Hematopoietic multipotent progenitor cell (in vitro differentiated cells): ENCODE measurements around the genes MYL5 and SLC49A3.

DNA sequence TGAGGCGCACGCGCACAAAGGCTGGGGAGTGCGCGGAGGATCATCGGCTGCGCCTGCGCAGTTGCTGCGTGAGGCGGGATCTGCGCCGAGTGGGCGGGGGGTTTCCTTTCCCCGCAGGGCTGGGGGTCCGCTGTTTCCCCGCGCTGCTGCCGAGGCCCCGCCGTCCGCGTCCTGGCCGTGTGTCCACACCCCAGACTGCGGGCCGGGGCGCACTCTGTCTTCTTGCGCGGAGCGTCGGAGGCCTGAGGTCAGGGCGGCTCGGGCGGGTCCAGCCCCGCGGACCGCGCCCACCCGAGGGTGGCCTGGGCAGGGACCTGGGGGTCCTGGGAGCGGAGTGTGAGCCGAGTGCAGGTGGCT lies at the start of gene MYL5:
Gene MYL5 (plus strand): TSS at position 106 of the 357 bp plus-strand sequence.
- CAGE, long polyA plus RNA: no peak

DNA sequence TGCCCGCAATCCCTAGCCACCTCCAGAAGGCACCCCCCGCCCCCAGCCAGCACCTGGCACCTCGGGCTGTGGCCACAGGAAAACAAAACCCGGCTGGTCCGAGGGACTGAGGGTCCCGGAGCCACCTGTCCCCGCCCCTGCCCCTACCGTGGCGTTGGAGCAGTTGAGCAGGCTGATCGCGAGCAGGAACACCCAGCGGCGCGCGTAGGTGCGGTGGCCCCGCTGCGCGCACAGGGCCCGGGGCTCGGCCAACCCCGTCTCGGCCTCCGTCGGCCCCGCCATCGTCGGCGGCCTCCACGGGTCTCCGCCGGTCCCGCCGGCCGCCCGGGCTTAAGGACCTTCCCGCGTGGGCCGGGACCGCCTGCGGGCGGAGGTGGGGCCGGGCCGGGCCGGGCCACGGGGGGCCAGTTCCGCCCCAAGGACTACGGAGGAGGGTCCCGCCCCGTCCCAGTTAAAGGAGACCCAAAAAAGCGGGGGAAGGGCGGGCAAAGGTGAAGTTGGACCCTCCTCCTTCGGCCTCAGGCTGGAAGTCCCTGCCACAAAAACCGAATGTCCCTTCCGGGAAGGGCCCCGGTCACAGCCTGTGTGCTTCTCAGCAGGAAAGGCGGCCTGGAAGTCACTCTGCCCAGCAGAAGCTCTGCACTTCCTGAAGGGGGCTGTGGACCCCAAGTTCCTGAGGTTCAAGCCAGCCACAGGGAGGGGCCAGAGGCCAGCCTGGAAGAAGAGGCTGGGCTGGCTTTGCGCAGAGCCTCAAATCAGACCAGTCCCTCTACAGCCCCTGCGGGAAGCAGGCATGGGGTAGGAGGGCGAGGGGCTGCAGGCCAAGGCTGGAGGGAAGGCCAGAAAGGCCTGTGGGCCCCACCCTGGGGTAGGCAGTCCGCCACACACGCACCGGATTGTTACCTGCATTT lies at the start of gene SLC49A3:
Gene SLC49A3 (minus strand): TSS at position 306 of the 911 bp plus-strand sequence.
- CAGE, long polyA plus RNA: no peak

DNA sequence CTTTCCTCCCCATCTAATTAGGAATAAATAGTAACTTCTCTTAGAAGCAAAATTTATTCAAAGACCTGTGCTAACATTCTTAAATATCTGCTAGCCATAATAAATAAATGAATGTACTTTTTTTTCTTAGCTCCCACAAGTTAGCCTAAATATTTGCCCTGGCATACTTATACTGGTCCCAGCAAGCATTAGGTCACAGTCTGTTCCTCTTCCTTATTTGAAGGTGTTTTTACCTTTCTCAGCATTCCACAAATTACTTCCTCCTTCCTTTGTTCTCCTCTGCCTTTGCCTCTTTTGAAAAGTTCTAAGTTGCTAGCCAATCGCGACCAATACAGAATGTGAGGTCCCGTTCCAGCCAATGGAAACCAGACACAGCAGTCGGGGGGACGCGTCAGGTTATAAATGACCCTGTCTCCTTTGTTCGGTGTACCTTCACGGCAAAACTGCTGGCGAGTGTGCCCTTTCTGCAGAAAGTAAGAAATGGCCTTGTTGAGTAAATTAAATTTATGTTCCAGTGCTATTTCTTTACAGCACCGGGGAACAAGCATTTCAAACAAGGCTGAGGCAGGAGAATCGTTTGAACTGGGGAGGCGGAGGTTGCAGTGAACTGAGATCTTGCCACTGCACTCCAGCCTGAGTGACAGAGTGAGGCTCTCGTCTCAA lies 5.5 kb upstream of the SLC49A3 start:
- CAGE, long polyA plus RNA: no peak

- CAGE, long polyA plus RNA: no peak
Measured at GRCh38 chr4:864953-865309, 39.0 kb upstream of the CPLX1 start.

DNA sequence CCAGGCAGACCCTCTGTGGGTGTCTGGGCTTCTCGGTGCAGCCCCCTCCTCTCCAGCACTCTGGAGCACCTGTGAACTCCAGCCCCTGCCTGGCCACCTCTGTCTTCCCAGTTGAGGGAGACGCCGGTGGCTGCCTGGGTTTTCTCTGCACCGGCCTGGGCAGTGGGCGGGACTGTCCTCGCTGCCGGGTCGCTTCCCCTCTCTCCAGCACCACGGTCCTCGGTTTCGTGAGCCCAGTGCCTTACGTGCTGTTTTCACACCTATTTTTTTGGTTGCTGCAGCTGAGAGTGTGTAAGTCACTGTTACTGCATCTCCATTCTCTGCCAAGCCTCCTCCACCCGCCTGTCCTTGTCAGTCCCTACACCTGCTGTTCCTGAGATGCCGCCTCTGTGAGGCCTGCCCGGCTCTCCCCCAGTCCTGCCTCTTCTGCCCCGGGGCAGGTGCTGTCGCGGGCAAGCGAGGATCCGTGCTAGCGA lies 2.5 kb upstream of the FGFRL1 start:
- CAGE, long polyA plus RNA: no peak

DNA sequence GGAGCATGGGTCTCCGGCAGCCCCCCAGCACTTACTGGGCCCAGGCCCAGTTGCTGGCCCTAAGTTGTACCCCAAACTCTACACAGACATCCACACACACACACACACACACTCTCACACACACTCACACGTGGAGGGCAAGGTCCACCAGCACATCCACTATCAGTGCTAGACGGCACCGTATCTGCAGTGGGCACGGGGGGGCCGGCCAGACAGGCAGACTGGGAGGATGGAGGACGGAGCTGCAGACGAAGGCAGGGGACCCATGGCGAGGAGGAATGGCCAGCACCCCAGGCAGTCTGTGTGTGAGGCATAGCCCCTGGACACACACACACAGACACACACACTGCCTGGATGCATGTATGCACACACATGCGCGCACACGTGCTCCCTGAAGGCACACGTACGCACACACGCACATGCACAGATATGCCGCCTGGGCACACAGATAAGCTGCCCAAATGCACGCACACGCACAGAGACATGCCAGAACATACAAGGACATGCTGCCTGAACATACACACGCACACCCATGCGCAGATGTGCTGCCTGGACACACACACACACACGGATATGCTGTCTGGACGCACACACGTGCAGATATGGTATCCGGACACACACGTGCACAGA lies 13.9 kb downstream of the FGFRL1 start:
- CAGE, long polyA plus RNA: no peak

- CAGE, long polyA plus RNA: no peak
Measured at GRCh38 chr4:1027162-1027935, 15.9 kb downstream of the FGFRL1 start.

GRCh38 chr4:1046514-1047130 lies 35.2 kb downstream of the FGFRL1 start:
- CAGE, long polyA plus RNA: no peak

DNA sequence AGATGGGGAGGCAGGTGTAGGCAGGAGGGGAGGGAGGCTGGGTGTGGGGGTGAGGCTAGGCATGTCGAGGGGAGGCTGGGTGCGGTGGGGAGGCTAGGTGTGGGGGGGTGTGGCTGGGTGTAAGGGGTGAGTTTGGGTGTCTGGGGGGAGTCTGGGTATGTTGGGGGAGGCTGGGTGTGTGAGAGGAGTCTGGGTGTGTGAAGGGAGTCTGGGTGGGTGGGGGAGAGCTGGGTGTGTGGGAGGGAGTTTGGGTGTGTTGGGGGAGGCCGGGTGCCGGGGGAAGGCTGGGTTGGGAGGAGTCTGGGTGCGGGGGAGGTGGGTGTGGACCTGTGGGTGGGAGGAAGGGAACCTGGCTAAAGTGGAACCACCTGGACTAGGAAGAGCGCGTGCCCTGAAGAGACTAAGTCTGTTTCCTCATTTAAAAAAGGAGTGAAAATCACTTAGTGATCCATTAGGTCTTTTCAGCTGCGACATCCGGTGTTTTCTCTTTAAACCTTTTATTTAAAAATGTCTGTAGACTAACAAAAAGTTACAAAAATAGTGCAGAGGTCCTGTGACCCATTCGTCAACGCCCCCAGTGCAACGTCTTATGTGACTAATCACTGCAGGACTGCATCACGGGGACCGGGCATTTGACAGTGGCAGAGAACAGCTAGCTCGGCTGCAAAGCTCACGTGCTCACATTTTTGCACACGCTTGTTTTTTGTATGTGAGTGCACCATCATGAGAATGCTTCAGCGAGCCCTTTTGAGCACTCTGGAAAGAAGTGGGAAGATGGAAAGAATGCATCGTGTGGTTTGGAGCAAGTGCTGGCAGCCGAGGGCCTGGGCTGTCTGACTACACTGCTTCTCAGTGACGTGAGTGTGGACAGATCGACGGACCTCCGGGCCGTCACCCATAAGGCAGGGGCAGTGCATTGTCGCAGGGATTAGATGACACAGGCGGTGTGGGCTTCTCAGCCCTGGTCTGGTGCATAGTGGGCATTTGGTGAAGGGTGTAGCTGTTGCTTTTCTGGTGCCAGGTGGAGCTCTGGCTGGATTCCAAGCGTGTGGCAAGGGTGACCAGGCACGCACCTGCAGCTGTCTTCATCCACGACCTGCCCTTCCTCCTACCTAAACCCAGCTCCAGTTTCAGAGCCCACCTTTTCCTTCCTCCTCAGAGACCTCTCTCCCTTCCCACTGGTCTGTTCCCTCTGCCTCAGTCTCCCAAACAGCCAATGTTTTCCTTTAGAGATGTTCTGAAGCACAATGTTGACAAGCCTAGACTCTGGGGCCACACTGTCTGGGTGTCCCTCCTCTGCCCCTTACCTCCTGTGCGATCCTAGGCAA lies 17.9 kb downstream of the SPON2 start:
- CAGE, long polyA plus RNA: no peak

GRCh38 chr4:1241719-1242318 lies 7.1 kb downstream of the CTBP1 start:
- CAGE, long polyA plus RNA: no peak

DNA sequence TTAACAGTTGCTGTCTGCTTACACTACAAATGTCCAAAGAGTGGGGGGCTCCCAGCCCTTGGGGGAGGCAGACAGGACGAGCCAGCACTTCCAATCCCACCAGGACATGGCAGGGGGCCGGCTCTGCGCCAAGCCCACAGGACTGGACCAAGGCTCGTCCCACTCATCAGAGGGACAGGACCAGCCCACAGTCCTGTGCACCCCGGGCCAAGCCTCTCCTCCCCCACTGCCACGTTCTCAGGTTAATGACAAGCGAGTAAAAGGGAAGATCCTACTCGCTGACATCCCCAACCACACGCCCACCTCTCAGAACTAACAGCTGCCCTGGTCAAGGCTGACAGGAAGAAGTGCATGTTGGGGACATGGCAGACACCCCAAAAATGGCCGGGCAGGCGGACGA lies 2.1 kb downstream of the CTBP1 start:
- CAGE, long polyA plus RNA: no peak

GRCh38 chr4:1247267-1247910 lies 1.5 kb downstream of the CTBP1 start:
- CAGE, long polyA plus RNA: no peak

DNA sequence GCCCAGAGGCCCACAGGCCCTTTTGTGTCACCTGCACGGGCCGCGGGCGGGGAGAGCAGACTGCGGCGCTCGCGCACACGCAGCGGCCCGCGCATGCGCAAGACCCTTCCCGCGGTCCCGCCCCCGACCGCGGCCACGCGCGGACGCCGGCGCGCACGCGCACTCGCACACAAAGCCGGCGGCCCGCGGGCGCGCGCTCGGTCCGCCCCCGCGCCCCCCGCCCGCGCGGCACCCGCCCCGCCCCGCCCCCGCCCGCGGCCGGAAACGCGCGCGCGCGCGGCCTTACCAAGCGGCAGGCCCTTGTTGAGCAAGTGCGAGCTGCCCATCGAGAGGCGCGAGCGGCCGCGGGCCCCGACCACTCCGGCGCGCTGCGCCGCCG lies 311 bp downstream of the CTBP1 start:
- CAGE, long polyA plus RNA: no peak

GRCh38 chr4:1300814-1301619 lies 11.3 kb downstream of the MAEA start:
- CAGE, long polyA plus RNA: no peak

GRCh38 chr4:1360453-1360968 lies 13.5 kb downstream of the UVSSA start:
- CAGE, long polyA plus RNA: no peak

DNA sequence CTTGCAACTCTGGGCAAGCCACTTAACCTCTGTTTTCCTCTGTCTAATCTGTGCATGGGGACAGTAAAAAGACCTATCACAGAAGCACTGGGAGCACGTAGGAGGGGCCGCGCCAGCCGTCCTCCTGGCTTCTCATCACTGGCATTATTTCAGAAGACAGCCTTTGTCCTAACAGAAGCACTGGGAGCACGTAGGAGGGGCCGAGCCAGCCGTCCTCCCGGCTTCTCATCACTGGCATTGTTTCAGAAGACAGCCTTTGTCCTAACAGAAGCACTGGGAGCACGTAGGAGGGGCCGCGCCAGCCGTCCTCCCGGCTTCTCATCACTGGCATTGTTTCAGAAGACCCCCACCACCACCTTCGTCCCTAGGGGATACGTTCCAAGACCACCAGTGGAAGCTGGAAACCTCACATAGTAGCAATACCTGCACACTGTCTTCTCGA lies 118.0 kb upstream of the NKX1-1 start:
- CAGE, long polyA plus RNA: no peak

GRCh38 chr4:1738679-1739284 lies 17.5 kb downstream of the TACC3 start:
- CAGE, long polyA plus RNA: no peak

GRCh38 chr4:1752006-1752287 lies 30.6 kb downstream of the TACC3 start:
- CAGE, long polyA plus RNA: no peak

DNA sequence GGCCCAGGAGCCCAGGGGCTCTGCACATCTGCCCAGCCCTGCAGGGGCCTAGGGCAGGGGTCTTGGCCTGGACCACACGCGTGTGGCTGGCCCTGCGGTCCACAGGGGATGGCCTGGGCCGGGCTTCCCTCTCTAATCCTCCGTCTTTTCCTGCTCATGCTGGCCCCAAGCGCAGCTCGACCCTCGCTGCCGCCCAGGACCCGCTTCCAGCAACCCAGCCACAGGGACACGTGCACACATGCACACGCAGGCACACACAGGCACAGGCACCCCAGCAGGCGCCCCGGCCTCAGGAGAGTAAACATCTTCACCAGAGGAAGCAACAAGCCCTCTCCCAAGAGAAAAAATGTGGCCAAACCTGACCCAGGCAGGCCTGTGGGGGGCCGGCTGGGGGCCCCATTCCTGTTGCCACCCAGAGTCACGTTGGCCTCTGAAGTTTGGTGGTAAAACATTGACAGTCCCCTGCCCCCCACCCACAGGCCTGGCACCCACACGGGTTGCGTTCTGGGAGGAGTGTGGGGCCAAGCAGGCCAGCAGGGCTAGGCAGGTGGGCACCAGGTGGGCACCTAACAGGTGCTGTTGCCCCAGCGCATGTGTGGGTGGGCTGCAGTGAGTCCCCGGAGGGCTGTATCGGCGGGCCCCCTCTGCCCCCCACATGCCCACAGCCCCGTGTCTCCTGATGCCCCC lies 24.5 kb upstream of the FGFR3 start:
- CAGE, long polyA plus RNA: no peak

- CAGE, long polyA plus RNA: no peak
Measured at GRCh38 chr4:1833163-1833827, 22.7 kb downstream of the LETM1 start.